Right cardiac atrium (tissue), 1 donor: ENCODE data around the gene PIK3R1.

- PRO-cap: no peak
Measured at GRCh38 chr5:67232872-67233393, 36.3 kb upstream of the CD180 start.

- PRO-cap: no peak
Measured at GRCh38 chr5:67490573-67490805, 293.9 kb upstream of the CD180 start.

GRCh38 chr5:67538024-67538335 lies 341.4 kb upstream of the CD180 start:
- PRO-cap: no peak

- PRO-cap: no peak
Measured at GRCh38 chr5:67693727-67694715, 497.4 kb upstream of the CD180 start.

GRCh38 chr5:68215698-68216369 lies at the start of gene PIK3R1:
PIK3R1 (plus strand) TSS chr5:68215756.
- PRO-cap: bidirectional peak, plus-strand start at chr5:68215762, minus-strand start at chr5:68215604; unidirectional peak, plus-strand start at chr5:68215980

- PRO-cap: no peak
Measured at GRCh38 chr5:68251321-68251743, 35.8 kb downstream of the PIK3R1 start.

GRCh38 chr5:68281355-68281786 lies 65.8 kb downstream of the PIK3R1 start:
- PRO-cap: no peak

DNA sequence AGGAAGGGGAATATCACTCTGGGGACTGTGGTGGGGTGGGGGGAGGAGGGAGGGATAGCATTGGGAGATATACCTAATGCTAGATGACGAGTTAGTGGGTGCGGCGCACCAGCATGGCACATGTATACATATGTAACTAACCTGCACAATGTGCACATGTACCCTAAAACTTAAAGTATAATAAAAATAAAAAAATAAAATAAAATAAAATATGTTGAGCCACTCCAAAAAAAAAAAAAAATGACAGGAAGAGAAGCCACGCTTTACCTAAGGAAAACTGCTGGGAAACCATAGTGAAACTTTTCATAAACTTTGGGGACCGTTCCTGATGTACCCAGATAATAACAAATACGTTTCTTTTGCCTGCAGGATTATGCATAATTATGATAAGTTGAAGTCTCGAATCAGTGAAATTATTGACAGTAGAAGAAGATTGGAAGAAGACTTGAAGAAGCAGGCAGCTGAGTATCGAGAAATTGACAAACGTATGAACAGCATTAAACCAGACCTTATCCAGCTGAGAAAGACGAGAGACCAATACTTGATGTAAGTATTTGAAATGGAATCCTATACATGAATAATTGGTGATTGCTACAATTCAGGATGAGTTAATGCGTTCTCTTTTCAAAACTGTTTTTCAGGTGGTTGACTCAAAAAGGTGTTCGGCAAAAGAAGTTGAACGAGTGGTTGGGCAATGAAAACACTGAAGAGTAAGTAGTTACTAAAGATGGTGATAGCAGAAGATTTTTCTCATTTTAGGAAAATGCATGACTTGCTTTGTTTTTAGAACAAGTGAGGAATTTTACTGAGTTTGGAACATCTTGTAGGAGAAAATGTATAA lies 79.4 kb downstream of the PIK3R1 start:
- PRO-cap: no peak

- PRO-cap: no peak
Measured at GRCh38 chr5:68533272-68533860, 317.8 kb downstream of the PIK3R1 start.

DNA sequence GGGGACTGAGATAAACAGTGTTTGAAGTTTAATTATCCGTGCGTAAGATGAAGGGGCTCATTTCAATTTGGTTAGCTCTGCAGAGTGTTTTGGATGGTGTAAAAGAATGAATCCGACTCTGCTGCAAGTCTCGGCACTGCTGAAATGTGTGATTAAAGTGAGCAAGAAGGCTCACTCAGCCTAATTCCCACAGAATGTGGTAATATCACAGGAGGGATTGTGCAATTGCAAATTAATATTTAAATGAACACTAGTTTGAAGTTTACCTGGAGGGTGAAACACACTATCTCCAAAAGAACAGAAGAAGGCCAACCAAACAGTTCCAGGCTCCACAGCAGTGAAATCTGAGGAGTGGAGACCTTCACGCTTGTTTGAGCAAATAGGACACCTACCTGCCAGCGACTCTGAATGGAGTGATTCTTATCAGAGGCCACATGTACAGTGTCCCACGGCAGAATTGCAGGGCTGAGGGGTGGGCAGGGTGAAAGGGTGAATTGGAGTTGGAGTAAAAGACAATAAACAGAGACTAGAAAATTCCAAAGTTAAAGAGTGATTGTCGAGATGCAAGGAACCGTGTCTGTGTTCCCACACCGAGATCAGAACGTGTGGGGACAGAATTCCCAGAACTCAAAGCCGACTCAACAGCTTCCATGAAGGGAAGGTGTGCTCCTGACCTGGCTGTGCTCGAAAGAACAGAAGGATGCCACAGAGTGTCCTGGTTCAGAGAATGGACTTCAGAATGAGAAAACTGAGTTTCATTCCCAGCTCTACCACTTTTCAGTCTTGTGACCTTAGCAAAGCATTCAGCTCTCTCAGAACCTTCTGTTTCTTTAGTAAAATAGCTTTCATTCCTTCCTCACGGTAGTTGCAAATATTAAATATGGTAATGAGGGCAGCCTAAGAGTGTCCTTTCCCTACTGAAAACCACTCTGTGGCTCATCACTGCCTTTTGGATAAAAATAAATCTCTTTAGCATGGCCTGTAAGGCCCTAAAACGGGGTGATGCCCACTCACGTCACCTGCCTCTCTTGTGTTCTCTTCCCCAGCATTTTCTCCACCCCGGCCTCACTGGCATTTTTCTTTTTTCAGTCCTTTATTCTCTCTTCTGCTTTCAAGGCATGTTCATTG lies 420.1 kb upstream of the SLC30A5 start:
- PRO-cap: no peak

- PRO-cap: no peak
Measured at GRCh38 chr5:68730216-68731127, 363.3 kb upstream of the SLC30A5 start.

DNA sequence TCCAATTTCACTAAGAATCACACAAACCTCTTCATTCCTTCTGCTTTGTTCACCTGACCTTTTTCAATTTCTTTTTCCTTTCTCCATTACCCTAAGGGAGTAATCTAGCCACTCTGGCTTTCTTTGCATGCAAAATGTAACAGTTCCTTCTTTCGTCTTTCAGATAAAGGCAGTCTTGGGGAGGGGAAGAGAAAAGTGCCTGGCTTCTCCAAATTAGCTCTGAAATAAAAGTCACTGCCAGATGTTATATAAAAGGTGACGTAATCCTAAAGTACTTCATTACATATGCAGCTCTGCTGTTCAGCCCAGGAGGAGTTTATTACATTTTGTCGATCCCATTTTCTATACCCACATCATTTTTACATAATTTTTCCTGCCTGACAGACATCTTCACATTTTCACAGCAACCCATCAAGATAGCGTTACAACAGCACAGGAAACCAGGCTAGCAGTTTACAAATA lies 86.7 kb upstream of the SLC30A5 start:
- PRO-cap: no peak

GRCh38 chr5:69493148-69494077 lies 823 bp downstream of the OCLN start:
- PRO-cap: bidirectional peak, plus-strand start at chr5:69493832, minus-strand start at chr5:69493785

- PRO-cap: no peak
Measured at GRCh38 chr5:69528474-69529060, 31.4 kb upstream of the GTF2H2C start.

DNA sequence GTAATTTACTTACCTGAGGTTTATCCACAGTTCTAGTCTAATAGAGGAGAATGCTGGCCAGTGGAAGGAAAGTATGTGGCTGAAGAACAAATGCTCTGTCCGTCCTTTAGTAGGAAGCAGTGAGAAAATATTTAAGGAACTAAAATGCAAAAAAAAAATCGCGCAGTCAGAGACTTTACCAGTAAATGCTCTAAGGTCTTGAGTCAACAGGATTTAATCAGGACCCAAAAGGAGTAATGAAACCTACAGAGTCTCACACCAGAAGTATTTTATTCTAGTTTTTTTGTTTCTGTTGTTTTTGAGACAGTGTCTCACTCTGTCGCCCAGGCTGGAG lies 4.5 kb downstream of the NAIP start:
- PRO-cap: no peak

DNA sequence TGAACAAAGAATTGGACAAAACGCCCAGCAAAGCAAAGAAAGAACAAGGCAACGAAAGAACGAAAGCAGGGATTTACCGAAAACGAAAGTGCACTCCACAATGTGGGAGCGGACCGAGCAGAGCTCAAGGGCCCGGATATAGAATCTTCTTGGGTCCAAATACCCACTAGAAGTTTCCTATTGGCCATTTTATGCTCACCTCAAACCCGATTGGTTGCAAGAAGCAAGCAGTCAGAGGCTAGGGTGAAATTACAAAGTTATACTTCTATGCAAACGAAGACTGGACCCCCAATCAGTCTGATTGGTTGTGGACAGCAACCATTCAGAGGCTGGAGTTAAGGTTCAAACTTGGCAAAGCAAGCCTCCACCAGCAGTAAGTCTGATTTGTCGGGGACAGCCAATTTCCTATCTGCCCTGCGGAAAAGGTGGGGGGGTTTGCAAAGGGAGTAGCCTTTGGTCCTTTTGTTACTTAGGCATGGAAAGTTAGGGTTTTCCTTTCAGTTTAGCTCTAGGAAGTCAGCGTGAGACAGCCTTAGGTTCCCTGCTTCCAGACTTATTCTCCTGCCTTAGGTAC lies 575 bp upstream of the MCCC2 start:
- PRO-cap: unidirectional peak, plus-strand start at position 500 of the sequence

DNA sequence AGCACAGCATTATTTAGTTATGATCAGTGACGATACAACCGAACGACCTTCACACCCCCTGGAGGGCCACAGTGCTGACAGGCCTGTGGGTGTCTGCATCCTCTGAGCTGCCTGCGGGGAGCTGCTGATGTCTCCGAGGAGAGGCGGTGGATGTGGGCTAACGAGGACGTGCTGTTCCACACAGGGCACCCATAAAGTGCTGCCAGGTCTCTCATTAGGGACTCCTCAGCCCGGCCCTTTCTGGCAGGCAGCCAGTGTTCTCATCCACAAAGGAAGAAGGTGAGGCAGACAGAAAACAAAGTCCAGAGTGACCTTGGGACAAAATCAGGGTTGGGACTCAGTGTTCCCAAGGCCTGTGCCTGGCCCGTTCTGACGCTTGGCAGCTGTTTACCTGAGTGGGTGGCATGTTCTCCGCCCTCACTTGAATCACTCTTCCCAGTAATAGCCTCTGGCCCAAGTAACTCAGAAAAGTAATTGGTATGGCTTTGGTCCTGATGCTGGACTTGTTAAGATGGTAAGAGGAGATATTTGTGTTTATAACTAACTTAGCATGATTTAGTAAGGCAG lies 29.3 kb downstream of the CARTPT start:
- PRO-cap: no peak

- PRO-cap: no peak
Measured at GRCh38 chr5:71892024-71892269, 172.9 kb downstream of the CARTPT start.

DNA sequence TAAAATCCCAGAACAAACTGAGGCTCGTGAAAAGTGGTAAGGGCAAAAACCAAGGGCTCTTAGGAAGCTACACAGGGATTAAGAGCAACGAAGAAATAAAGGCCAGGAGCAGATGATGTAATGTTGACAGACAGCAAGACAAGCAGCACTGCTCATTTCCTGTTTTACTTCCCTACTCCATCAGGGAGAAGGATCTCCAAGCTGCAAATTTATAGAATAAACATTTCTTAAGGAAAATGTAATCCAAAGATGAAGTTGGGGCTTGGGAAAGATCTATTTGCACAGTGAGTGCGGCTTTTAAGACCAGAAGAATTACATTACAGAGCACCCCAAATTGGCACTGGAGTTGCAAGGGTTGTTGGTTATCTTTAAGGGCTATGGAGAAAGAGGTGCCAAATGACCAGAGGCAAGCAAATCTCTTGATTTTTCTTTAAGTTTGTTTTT lies 182.2 kb upstream of the MAP1B start:
- PRO-cap: no peak

- PRO-cap: no peak
Measured at GRCh38 chr5:72203403-72204034, 96.2 kb downstream of the MAP1B start.